ENCODE measurements around the gene RSPH3.

- RAMPAGE, long total RNA = no peak
- RRBS = no CpG with 5 or more reads among the region's 11 CpGs
These were observed 107.8 kb upstream of the TMEM181 start for GRCh38 chr6:158451907-158452763.

GRCh38 chr6:158510006-158511021 is 49.6 kb upstream of the TMEM181 start:
- RAMPAGE, long total RNA = no peak
- RRBS = no CpG with 5 or more reads among the region's 5 CpGs

GRCh38 chr6:158668446-158668929 is 18.6 kb downstream of the SYTL3 start:
- RAMPAGE, long total RNA = no peak
- RRBS = no CpG with 5 or more reads among the region's 12 CpGs

GRCh38 chr6:158674378-158675064 is 24.7 kb downstream of the SYTL3 start:
- RAMPAGE, long total RNA = no peak
- RRBS = no CpG with 5 or more reads among the region's 14 CpGs

DNA sequence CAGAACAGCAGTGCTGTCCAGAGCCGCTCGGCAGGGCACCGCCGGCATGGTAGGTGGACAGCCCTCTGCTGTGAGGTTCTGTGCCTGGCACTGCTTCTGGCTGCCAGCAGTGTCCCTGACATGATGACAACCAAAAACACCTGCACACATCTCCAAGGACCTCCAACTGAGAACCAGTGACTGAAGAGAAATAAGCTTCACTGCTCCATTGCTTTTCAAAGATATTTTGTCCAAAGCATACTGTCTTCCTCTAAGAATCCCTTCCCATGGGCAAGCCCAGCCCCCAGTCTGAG is 55.4 kb downstream of the EZR start:
- RAMPAGE, long total RNA = no peak
- RRBS = no CpG with 5 or more reads among the region's 4 CpGs

DNA sequence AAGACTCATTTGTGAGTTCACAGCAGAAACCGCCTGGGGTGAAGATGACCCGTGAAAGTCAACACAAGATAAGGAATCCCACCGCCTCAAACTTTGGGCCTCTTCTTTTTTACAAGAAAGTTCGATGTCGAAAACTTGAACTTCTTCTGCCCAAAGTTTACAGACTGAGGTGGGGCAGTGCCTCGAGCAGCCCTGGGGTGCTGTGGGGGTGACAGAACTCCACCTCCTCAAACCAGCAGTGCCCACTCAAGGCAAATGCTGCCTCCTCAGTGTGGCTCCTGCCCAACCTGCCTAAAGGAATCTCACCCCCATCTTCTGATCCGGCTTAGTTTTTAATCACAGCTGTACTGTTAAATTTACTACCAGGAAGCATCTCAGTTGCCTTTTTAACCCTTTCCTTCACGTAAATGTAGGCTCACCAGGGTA is 45.1 kb downstream of the EZR start:
- RAMPAGE, long total RNA = no peak
- RRBS = no CpG with 5 or more reads among the region's 8 CpGs

DNA sequence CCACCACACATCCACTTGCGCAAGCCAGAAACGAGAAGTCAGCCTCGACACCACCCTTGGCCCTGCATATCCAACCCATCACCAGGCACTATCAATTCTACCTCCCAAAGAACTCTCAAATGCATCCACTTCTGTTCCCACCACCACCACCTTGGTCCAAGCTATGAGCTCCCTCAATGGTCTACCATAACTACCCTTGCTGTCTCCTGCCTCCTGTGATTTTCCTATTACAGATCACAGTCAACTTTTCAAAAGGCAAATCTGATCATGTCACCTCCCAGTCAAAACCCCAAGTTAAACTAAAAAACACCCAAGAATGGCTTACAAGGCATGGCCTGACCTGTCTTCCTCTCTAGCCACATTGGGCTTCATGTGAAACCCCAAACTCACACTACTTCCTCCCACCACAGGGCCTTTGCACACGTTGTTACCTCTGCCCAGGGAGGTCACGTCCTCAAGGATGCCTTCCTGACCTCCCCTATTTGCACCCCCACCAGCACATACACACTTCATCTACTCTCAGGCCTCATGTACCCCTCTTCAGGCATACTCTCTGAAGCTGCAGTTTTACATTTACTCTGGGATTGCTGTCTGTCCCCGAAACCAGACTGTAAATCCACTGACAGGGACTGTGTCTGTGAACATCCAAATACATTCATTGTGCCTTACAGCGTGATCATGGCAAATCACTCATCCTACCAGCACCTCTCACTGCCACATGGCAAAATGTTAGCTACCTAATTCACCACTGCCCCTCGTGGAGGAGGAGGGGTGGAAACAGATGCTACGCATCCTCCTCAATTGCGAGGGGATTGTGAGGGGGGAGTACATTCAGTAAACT is 6.2 kb downstream of the EZR start:
- RAMPAGE, long total RNA = no peak
- RRBS = no CpG with 5 or more reads among the region's 10 CpGs

DNA sequence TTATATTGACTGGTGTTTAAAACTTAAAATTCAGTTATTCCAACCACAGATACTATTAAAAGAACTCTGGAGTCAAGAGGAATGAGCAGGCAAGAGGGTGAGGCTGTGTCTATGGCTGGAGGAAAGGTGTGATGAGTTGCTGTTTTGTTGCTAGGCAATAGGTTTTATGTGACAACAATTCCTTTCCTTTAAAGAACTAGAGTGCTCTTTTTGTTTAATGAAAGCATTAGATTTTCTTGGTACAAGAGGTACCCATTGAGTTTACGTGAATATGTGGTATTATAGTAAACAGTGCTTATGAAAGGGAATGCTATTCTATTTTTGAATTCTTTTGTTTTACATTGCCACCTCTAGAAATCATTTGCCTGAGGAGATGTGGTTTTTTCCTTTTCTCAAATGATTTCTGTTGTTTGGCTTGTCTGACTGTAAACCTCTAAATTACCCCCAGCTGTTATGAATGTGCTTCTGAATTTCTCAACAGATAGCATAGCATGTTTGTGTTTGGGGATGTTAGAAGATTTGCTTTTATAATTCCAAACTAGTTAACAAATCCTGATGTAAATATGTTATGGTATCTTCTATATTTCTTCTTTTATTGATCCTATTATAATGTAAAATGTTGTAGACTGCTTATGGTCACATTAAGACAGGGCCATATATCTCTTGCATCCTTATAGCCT is 31.5 kb upstream of the EZR start:
- RAMPAGE, long total RNA = no peak
- RRBS = no CpG with 5 or more reads among the region's 1 CpG

DNA sequence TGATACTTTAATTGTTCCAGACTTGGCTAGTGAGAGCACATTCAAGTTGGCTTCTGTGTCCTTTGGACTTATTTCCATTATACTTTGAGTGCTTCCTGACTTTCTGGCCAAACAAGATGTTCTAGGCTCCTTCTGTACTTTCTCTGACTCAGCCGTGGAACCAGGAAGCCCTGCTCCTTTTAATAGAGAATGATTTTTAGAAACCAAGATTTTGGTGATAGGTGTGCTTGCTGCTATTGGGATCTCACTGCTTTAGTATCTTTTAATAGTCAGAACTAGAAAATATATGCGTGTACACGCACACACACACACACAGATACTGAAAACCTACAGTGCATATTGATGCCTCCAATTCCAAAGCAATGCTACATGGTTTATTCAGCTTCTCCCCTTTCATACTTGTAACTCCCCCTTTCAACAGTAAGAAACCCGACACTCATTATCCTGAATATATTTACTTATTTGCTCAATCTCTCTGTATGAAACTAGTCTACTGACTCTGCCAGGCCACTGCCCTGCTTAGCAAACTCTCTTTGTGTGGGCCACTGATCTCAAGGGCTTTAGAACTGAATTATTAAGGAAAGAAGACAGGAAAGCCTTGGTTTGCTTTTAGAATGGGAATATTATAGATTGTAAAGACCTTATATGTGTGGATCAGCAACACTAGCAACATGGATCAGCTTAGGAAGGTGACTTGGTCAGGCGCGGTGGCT is 42.7 kb upstream of the EZR start:
- RAMPAGE, long total RNA = no peak
- RRBS = no CpG with 5 or more reads among the region's 6 CpGs

GRCh38 chr6:158909871-158911245 is 89.6 kb downstream of the RSPH3 start:
- RAMPAGE, long total RNA = no peak
- RRBS = no CpG with 5 or more reads among the region's 23 CpGs

DNA sequence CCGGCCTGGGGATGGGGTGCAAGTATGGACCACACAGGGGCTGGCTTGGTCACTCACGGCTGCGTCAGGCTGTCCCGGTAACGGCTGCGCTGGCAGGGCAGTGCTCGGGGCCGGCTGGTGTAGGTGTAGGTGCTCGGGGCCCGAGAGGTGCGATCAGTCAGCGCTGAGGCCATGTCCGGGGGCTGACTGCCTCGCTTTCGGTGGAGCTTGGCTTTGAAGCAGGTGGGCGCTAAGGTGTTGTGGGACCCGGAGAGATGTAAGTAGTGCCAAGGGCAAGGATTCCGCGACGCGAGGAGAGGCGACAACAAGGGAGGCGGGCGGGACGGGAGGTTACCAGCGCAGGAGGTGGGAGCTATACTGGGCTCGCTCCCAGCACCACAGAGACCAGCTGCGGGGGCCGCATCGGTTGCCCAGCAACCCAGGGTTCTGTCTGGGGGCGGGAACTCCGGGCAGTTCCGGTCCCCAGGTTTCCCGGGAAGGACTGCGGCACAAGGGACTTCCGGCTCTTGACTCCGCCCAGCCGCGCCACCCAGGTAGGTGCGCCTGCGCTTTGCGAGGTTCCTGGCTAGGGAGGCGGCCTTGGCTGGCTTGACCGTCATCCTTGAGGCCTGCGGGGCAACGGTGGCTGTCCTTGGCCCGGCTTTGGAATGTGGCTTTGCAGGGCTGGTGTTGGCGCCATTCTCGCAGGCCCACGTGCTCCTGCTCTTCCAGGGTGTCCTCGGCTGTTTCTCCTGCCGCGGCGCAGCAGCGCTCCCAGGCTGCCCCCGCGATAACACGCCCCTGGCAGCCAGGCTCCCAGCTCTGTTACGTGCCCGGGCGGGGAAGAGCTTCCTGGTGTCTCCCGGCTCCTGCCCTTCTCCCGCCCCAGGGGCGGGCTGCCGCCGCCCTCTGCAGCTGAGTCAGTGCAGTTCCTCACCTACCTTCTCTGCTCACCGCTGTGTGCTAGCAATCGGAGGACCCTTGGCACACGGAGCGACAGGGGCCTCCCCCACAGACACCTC is at the start of gene RSPH3:
Gene RSPH3, minus strand, starts transcription at position 825 of the 1,001 bp plus-strand sequence.
- RAMPAGE, long total RNA = no peak
- RRBS = 1% methylated on average over 17 of the region's 70 CpGs

DNA sequence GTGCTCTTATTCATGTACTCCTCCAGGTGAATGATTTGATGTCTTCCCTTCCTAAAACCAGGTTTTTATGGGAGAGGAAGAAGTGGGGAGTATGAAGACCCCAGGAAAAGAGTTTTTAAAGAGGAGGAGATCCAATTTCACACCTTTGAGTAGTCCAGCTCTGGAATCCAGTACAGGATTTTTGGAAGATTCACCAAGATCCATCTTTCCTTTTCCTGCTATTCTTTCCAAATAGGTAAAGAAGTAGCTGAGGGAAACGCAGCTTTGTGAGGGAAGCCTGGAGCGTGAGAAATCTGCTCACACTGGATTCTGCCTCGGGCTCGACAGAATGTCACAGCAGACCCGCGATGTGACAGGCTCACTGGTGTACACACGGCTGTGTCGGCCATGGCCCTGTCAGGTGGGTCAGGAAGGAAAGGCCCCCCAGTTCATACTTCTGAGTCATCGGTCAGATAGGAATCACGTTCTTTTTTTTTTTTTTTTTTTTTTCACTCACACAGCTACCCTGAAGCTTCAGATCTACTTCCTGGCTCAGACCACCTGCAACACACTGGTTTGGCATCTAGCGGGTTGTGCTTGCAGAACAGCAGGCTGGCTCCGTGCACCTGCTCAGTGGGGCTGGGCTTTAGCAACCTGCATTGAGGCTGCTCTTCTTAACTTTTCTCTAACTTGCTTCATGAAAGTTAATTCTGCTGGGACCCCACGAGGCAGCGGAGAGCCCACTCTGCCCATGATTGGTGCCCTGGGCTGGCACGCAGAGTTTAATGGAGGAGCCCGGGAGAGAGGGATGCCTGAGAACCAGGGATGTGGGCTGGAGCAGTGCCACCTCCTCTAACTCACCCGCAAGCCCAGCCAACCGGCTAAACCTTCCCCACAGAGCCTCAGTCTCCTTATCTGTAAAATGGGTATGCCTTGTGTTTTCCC is 61.7 kb upstream of the FNDC1 start:
- RAMPAGE, long total RNA = no peak
- RRBS = 92% methylated on average over 3 of the region's 18 CpGs

- RAMPAGE, long total RNA = no peak
- RRBS = no CpG with 5 or more reads among the region's 4 CpGs
These were observed 8.4 kb downstream of the SOD2 start for GRCh38 chr6:159684589-159685158.

DNA sequence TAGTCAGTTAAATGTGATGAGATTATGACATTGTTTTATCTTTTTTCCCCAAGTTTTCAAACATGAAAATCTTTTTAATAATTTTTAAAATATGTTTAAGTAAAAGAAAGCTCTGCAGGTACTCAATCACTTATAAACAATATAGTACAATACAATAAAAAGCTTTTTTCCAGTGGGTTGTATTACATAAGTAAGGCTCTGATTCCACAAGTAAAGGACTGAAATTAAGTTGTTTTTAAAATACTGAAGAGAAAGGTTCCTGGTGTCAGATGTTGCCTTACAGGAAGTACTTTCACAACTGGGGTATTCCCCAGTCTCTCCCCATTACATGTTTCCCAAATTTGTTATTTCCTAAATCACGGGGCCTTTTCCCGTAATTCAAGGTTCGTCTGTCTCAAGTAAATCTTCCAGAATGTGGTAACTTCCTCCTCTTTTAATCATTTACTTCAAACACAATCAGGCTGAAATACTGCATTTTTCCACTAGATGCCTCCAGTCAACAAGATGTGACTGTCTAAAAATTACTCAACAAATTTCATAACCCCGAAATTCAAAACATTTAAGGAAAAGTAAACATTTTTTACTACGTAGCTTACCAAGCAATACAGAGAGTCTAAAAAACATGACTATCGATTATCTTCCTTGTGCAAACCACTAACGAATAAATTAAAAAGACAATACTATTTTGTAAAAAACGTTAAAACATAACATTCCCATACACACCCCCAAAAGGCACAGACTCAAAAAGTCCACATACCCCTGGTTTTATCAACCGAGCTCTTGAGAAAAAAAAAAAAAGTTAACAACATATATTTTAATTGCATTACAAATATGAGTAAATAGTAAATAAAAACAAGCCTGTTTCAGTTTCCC is 1.9 kb downstream of the SOD2 start:
- RAMPAGE, long total RNA = no peak
- RRBS = no CpG with 5 or more reads among the region's 9 CpGs

- RAMPAGE, long total RNA = no peak
- RRBS = no CpG with 5 or more reads among the region's 5 CpGs
These were observed 11.2 kb upstream of the WTAP start for GRCh38 chr6:159715927-159716764.

DNA sequence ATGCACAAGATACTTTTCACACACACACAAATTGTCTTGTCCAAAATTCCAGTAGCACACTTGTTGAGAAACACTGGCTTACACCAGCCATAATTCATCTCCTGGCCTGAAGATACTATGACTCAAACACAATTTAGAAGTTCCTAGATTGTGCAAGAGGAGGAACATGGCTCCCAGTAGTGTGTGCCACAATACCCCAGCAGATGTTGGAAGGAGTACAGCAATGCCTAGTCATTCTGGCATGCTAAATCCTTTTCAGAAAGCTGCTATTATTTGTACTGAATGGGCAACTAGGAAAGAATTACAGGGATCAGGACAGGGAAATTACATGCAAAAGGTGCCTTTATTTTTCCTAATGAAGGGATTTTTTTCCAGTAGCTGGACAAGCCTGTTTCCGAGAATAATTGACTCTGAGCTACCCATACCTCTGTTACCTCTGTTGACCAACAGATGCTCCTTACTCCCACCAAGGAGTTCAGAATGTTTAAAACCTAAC is 10.5 kb upstream of the WTAP start:
- RAMPAGE, long total RNA = no peak
- RRBS = no CpG with 5 or more reads among the region's 1 CpG

GRCh38 chr6:159717520-159718510 is 9.5 kb upstream of the WTAP start:
- RAMPAGE, long total RNA = no peak
- RRBS = no CpG with 5 or more reads among the region's 3 CpGs

DNA sequence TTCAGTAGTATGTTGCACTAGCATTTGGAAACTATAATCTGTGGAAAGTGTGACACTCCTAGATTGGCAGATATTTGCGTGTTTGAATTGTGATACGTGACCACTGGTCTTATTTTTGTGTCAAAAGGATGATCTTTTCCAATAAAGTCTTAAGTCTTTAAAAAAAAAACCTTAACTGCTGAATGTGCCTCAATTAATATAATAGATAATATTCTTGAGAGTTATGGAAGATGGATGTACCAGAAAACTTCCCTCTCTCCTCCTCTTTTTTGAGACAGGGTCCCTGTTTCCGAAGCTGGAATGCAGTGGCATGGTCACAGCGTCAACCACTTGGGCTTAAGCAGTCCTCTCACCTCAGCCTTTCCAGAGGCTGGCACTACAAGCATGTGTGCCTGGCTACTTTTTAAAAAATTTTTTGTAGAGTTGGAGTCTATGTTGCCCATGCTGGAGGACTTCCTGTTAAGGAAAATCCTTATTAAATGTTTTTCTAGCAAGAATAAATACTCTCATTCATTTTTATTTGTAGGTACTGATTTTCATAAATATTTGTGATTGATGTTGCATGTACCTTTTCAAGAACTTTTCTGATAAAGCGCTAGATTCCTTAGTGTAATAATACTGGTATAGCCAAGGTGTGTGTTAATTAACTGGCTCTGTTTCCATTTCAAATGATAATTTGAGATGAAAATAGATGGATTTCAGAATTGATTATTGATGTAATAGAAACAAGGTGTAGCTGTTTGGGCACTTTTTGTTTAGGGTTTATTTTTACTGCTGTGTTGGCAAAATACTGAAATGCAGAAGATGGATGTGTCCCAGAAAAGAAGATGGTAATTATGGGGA is 9.1 kb upstream of the ACAT2 start:
- RAMPAGE, long total RNA = no peak
- RRBS = no CpG with 5 or more reads among the region's 5 CpGs

GRCh38 chr6:159778310-159779410 is 10.7 kb downstream of the TCP1 start:
- RAMPAGE, long total RNA = no peak
- RRBS = no CpG with 5 or more reads among the region's 8 CpGs

DNA sequence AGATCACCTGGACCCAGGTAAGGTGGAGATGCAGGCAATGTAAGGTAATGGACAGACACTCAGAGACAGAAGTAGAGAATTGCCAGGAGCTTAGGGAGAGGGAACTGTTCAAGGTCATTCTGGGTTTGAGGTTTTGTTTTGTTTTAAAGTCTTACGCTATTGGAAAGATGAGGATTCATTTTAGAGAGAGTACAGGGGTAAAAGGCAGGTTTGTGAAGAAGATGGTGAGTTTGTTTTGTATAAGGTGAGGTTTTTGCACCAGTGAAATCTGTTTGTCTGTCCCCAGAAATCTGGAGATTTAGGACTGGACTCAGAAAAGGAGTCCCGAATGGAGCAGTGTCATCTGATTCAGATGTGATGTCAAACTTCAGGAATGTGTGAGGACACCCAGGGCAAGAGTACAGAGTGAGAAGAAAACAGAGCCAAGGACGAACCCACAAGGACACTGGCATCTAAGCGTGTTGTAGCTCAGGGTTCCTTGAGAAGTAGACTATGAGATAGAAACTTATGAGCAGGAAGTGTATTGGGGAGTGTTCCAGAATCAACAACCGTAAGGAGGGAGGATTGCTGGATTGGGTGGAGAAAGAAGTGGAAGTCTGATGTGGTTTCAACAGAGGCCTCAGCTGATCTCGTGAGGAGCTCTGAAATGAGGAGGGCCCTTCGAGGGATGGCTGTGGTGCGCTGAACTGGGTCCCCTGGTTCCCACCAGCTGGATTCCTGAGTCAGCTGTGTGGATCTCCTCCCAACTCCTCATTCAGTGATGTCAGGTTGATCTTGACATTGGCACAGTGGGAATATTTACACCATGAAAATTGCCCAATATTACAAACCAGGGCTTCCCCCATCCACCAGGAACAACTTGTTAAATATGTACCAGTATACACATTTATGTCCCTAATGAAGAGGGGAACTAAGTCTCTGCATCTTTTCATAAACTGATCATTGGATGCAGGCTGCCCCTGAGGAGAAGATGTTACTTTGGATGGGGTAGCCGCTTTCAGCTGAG is 25.8 kb upstream of the IGF2R start:
- RAMPAGE, long total RNA = no peak
- RRBS = no CpG with 5 or more reads among the region's 9 CpGs

Measured in epithelial cell of alveolus of lung (primary cell).